ENCODE measurements around the gene AP5Z1.

DNA sequence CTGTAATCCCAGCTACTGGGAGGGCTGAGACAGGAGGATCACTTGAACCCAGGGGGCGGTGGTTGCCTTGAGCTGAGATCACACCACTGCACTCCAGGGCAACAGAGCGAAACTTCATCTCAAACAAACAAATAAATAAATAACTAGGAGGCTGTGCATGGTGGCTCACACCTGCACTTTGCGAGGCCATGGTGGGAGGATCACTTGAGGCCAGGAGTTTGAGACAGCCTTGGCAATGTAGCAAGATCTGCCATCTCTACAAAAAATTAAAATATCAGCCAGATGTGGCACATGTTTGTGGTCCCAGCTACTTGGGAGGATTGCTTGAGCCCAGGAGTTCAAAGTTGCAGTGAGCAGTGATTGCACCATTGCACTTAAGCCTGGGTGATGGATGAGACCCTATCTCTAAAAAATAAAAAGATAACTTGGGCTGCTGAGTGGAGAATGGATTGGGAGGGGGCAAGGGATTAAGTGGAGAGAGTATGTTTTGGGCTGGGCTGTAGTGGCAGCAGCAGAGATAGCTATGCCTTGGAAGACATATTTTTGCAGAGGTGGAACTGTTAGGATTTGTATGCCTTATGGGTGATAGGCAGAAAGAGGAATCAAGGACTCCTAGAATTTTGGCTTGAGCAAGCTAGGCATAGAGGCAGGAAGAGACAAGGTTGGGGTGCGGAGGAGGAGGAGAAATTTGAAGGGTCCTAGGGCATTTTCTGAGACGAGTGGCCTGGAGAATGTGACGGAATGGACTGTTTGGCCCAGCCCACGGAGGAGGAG lies 112.7 kb downstream of the SDK1 start:
- PRO-cap = no peak

DNA sequence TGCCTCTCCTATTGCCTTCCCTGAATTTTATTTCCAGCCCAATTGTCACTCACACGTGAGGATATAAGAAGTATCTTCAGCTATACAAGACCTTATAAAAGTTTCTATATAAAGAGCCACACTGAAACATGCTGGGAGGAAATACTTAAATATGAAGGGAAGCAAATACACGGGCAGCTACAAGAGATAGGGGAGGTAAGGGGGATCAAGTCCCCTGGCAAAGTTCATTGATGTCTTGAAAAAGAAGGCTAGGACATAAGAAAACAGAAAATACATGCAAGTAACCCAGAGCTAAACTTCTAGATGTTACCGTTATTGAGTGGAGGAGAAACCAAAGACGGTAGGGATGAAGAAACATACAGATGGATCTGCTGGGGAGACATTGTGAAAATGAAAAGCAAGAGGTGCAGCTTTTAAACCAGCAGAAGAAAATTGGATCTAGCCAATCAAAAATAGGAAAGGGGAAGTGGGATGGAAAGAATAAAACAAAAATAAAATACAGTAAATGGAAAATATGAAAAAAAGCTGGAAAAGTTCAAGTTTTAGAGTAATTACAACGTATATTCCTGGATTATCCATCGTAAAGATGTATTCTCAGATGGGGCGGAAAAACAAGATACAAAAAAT lies 261.8 kb downstream of the SDK1 start:
- PRO-cap = no peak

GRCh38 chr7:3733467-3734235 lies 432.6 kb downstream of the SDK1 start:
- PRO-cap = no peak

DNA sequence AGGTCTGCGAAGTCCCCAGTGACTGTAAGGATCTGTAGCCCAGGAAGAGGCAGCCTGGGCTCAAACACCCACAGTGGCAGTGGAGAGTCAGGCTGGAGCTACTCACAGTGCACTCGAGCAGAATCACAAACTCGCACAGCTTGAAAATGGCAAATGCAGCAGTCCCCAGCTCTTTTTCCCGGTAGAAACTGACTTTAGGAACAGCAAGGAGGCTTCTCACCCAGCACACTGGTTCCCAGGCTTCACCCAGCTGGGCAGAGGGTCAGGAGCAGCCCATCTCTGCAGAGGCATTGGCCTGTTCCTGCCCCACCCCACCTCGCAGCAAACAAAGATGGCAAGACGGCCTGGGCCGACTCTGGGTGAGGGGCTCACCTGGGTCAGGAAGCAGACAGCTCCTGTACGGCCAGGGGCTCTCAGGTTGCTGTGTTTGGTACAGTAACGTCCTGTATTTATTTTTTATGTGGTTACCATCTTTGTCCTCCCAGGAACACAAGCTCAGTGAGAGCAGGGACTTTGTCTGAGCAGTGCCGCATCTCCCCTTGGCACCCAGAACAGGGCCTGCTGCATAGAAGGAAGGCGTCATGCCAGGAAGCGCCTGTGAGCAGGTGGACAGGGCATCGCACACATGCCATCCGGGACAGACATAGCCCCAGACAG lies 585.1 kb upstream of the FOXK1 start:
- PRO-cap = no peak

- PRO-cap = no peak
These were observed 545.8 kb upstream of the FOXK1 start for GRCh38 chr7:4135876-4137023.

DNA sequence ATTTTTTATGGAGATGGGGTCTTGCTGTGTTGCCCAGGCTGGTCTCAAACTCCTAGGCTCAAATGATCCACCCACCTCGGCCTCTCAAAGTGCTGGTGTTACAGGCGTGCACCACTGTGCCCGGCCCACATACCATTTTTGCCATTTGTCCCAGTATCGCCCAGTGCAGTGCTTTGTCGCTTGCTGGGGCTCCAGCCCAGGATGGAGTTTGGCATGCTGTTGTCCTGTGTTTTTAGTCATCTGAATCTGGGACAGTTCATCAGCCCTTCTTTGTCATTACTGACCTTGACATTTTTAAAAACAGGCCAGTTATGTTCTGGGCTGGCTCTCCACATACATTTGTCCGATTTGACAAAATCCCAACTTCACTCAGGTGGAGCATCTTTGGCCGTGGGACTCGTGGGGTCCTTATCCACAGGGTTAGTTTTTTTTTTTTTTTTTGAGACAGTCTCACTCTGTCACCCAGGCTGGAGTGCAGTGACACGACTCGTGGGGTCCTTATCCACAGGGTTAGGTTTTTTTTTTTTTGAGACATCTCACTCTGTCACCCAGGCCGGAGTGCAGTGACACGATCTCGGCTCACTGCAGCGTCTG lies 16.9 kb downstream of the FOXK1 start:
- PRO-cap = no peak

DNA sequence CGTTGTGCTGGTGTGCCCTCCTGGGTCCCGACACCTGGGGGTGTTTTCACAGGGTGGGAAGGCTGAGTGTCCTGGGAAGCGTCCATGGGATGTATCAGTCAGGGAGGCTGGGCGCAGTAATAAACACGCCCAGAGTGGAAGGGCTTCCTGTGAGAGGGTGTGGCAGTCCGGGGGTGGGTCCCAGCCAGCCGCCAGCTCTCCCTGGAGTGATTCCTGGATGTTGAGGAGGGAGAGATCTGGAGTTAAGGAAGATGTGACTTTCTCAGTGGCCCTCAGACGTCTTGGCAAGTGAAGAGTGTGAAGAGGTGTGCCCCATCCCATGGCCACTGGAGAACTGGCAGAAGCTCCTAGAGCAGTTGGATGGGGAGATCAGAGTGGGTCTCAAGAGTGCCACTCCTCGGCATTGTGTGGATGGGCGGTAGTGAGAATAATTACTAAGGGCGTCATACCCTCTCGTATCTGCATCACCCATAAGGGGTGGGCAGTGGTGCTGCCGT lies 29.2 kb downstream of the FOXK1 start:
- PRO-cap = no peak

DNA sequence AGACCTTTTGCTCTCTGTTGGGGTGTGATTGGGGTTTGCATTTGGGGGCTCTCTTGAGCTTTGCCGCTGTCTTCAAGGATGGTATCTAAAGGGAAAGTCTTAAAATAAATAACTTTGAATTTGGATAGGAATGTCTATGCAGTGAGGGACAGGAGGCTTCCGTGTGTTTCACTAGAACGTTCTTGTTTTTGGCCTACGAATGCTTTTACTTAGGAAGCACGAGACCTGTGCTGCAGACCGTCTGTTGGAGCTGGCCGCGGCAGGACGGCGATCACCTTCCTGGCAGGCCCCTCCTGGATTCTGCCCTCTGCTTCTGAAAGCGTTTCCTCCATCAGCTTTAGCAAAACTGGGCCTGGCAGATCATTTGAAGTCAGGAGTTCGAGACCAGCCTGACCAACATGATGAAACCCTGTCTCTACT lies 44.0 kb downstream of the FOXK1 start:
- PRO-cap = no peak

DNA sequence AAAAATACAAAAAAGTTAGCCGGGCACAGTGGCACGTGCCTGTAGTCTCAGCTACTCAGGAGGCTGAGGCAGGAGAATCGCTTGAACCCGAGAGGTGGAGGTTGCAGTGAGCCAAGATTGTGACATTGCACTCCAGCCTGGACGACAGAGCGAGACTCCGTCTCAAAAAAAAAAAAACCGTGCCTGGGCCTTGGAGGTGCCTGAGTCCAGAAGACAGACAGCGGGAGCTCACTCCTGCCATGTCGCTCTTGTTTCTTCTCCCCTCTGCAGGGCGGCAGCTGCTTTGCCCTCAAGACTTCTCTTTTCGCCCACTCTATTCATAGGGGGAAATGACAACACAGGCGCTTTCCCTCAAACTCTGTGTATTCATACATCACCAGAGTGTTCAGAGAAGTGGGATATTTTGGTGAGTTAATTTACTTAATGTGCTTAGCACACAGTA lies 44.4 kb downstream of the FOXK1 start:
- PRO-cap = no peak

DNA sequence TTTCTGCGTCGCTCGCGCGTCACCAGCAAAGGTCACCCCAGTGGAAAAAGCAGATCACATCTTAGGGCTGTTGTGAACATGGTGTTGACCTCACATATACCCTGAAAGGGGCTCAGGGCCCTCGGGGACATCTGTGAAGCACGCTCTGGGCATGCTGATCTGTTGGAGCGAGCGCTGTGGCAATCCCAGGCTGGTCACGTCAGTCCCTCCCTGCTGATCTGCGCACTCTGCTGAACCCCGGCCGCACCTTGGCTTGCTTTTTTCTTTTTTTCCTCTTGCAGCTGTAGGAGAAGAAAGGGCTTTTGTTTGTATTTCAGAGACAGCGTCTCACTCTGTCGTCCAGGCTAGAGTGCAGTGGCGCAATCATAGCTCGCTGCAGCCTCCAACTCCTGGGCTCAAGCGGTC lies 33.3 kb upstream of the AP5Z1 start:
- PRO-cap = bidirectional peak, plus-strand start at position 309 of the sequence, minus-strand start at position 220 of the sequence

- PRO-cap = no peak
These were observed 27.4 kb upstream of the AP5Z1 start for GRCh38 chr7:4748087-4748327.

DNA sequence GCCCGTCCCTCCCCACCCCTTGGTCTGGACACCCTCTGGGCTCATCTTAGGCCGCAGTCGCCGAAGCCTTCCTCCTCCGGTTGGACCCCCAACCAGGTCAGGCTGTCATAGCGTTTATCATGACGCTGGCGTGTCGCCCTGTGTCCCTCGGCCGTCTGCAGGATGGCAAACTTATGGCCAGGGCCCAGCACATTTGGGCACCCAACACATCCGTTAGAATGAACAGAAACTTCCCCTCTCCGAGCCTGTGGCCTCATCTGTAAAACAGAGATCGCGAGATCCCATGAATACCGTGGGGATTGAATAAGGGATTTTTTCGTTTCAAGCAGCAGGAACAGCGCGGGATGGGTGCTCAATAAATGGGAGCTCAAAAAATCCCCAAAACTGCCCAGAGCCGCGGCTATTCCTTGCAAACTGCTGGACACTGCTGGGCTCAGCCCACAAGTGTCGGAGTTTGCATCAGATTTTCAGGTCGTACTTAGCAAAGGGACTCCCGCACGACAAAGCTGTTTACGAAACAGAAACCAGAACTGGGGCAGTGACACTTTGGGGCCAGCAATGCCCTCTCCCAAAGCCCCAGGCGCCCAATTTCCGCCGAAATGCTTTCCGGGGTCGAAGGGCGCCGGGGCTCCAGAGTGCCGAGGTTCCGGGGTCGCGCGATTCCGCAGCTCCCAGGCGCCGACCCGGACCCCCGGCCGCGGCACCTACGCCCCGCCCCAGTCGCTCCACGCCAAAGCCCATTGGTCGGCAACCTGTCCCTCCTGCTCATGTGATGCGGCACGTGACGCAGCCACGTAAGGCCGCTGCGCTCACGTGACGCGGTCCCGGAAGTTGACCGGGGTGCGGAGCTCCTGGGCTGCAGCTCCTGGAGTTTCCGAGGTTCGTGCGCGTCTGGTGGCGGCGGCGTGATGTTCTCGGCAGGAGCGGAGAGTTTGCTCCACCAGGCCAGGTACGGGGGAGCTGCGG lies at the start of gene AP5Z1:
TSS of gene AP5Z1 (plus strand) at position 816 of the 966 bp plus-strand sequence.
- PRO-cap = unidirectional peak, plus-strand start at position 331 of the sequence; bidirectional peak, plus-strand start at position 880 of the sequence, minus-strand start at position 708 of the sequence

- PRO-cap = no peak
These were observed 25.7 kb downstream of the PAPOLB start for GRCh38 chr7:4836179-4836536.

- PRO-cap = no peak
These were observed 4.0 kb downstream of the RADIL start for GRCh38 chr7:4879452-4879926.

DNA sequence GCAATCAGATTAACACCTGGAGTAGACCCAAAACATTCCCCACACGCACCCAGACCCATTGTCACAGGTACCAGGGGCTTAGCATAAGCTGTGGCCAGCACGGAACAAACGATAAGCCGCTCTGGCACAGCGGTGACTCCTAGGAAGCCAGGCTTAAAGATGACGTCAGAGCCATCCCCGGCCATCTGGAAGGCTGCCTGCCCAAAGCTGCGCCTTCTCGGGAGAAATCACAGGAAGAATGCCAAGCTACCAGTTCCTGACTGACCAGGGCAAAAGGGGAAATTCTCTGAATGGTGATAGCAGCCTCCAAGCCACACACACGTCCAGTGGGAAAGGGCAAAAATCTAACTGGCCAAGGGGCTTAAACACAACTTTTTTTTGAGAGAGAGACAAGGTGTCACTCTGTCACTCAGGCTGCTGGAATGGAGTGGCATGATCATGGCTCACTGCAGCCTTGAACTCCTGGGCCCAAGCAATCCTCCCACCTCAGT lies 12.9 kb upstream of the WIPI2 start:
- PRO-cap = unidirectional peak, minus-strand start at position 113 of the sequence

DNA sequence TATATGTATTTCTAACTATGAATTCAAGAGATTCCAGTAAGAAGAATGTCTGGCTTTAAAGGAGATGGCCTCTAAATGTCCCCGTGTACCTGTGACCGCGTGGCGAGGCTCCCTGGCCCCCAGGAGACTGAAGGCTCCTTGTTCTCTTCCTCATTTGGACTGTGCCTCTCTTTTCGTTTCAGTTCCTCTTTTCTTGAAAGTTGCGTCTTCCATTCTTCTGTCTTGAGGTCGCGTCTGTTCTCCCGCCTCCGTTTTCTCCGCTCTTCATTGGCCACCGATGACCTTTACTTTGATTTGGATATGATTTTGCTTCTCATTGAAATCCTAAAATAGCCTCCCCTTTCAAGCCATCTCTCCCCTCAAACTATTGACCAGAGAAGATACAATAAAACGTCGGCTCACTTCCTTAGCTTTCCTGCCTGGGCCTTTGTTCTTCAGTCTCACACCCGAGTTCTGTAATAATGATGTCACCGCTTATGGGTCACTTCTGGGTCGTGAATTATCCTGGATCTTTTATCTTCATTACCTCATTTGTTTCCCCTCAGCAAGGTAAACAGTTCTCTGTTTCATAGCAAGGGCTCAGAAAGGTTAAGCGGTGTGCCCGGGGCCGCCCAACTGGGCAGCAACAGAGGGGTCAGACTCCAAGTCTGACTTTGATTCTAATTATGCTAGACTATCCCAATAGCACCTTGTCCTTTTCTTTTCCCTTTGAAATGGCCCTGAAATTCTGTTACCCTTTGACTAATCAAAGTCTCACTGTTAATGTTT lies 28.8 kb downstream of the WIPI2 start:
- PRO-cap = unidirectional peak, minus-strand start at position 129 of the sequence; unidirectional peak, minus-strand start at position 421 of the sequence

DNA sequence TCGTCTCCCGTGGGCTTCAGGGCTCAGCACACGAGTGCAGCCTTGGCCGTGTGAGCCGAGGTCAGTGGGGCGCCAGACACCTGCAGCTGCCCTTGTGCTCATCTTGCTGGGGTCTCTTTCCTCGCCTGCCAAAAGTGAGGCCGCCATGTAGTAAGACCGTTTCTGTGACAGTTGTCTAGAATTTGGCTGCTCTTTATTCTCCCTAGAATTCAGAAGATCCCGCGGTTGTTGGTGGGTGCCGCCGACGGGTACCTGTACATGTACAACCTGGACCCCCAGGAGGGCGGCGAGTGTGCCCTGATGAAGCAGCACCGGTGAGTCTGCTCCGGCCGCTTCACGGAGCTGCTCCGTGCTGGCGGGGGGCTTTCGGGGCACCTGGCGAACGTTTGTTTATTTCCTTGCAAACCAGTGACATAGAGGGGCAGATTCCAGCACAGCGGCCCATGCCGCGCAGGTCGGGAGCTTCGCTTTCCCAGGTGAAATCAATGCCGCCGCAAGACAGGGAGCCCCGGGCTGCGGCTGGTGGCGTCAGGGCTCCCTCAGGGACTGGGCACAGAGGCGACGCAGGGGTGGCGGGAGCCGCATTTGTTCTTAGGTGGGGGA lies 38.0 kb downstream of the WIPI2 start:
- PRO-cap = no peak

DNA sequence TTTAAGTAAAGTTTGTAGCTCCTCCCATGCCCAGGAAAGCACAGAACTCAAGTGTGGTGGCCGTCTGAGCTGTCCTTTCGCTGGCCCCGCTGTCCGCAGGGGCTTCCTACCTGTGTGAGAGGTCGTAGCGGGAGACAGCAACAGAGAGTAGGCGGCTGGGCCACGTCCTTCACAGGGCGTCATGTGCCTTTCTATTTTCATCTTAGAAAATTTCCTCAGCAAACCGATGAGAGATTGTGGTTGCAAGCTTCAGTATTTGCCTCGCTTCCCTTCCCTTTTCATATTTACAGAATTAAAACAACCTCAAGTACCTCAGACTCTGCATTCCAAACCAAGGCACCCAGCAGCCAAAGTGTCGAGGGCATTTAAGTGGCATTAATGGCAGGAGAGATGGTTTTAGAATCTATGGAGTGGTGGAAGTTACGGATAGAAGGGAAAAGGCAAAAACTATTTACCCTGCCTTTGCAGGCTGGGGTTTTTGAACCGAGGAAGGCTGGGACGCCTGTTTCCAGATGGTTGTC lies 41.8 kb downstream of the WIPI2 start:
- PRO-cap = no peak

DNA sequence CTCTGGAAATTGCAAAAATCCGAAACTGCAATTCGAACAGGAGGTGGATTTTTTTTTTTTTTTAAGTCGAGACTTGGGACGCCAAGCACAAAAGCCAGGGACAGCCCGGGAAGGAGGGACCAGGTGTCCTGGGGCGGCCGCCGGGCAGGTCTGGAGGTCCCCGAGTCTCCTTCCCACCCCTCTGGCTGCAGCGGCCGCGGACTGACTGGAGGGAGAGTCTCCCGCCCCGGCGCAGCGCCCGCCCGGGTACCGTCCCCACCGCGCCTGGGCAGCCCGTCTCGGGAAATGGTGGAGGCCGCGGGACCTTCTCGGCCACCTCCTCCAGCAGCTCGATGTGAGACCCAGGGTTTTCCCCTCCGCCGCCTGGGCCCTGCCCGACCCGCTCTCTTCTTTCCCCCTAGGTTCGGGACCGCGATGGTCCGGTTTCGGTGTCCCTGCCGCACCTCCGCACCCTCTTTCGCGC lies 3.7 kb downstream of the TNRC18 start:
- PRO-cap = no peak

- PRO-cap = no peak
These were observed 2.9 kb downstream of the TNRC18 start for GRCh38 chr7:5420398-5421406.